K562 (cell line): ENCODE measurements around the gene FAM8A1.

DNA sequence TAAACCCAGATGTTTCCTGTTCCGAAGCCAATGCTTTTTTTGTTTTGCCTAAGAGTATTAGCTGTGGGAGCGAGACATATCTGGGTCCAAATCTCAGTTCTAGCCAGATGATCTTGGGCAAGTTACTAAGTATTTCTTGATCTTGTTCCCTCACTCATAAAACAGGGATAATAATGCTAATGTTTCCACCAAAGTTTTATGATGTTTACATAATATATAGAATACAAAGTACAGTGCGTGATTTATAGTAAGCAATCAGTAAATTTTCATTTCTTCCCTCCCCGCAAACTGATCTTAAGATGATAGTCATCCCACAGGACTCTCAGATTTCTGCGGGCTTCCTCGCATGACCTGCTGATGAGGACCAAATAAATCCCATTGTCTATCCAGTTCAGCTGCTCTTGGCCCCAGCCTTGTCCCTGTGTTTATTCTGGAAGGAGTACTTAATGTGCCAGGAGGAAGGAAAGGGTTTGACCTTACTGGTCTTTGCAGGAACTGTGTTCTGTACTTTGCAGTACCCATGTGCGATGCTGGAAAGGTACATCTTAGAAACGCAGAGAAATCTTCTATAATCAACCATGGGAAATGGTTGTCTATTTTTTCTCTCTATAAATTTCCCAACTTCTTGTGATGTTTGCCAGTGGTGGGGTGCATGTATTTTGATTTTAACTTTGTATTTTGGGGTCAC, 98.4 kb downstream of the CAP2 start:
- RAMPAGE, long total RNA = no peak
- RRBS = no CpG with 5 or more reads among the region's 8 CpGs
PRO-cap:
- standard = no peak
- CoPRO, capped RNA only, 2 experiments = no peak in any of the 2 experiments
- CoPRO, capped and uncapped RNA, 2 experiments = no peak in any of the 2 experiments
- CoPRO, uncapped RNA only, 2 experiments = no peak in any of the 2 experiments
CAGE:
- cytosol, long polyA plus RNA = no peak
- long polyA plus RNA = no peak
- nucleolus, long total RNA = no peak
- nucleus, long polyA plus RNA = no peak

- RAMPAGE, long total RNA = no peak
- RRBS = no CpG with 5 or more reads among the region's 5 CpGs
PRO-cap:
- standard = no peak
- CoPRO, capped RNA only, 2 experiments = no peak in any of the 2 experiments
- CoPRO, capped and uncapped RNA, 2 experiments = no peak in any of the 2 experiments
- CoPRO, uncapped RNA only, 2 experiments = no peak in any of the 2 experiments
CAGE:
- cytosol, long polyA plus RNA = no peak
- long polyA plus RNA = no peak
- nucleolus, long total RNA = no peak
- nucleus, long polyA plus RNA = no peak
These were observed 98.9 kb downstream of the CAP2 start for GRCh38 chr6:17492294-17492690.

DNA sequence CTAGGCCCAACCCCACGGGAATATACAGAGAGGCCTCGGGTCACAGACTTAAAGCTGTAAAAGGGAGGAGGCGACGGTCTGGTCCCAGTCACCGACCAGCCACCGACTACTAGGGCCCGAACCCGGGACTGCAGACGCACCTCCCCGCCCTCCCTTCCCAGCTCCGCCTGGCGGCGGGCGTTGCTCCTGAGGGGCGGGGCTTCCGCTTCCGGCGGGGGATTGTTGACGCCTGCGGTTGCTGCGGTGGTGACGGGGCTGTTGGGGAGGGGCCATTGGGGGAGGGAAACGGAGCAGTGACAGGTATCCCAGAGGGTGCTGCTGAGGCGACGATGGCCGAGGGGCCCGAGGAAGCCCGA, at the start of gene FAM8A1:
TSS of gene FAM8A1 (plus strand) at position 222 of the 356 bp plus-strand sequence.
- RAMPAGE, long total RNA = start-site peak on the plus strand centred at position 275 of the sequence, 27 bp wide, 81 and 70 reads in 2 replicates
- RRBS = 1% methylated on average over 14 of the region's 28 CpGs
PRO-cap:
- standard = bidirectional peak, plus-strand start at position 309 of the sequence, minus-strand start at position 130 of the sequence
- CoPRO, capped RNA only, 2 experiments = peak in 2 of 2 experiments; most common plus-strand start position 272 of the sequence (in 1); most common minus-strand start position 130 of the sequence (in 2)
- CoPRO, capped and uncapped RNA, 2 experiments = peak in 2 of 2 experiments; most common plus-strand start position 272 of the sequence (in 2); most common minus-strand start position 130 of the sequence (in 2)
- CoPRO, uncapped RNA only, 2 experiments = no peak in any of the 2 experiments
CAGE:
- cytosol, long polyA plus RNA = start-site peak on the plus strand centred at position 285 of the sequence, 29 bp wide, 209 and 130 reads in 2 replicates
- long polyA plus RNA = start-site peak on the plus strand centred at position 277 of the sequence, 12 bp wide, 163 and 135 reads in 2 replicates
- nucleolus, long total RNA = no peak
- nucleus, long polyA plus RNA = start-site peak on the plus strand centred at position 285 of the sequence, 29 bp wide, 68 and 170 reads in 2 replicates

DNA sequence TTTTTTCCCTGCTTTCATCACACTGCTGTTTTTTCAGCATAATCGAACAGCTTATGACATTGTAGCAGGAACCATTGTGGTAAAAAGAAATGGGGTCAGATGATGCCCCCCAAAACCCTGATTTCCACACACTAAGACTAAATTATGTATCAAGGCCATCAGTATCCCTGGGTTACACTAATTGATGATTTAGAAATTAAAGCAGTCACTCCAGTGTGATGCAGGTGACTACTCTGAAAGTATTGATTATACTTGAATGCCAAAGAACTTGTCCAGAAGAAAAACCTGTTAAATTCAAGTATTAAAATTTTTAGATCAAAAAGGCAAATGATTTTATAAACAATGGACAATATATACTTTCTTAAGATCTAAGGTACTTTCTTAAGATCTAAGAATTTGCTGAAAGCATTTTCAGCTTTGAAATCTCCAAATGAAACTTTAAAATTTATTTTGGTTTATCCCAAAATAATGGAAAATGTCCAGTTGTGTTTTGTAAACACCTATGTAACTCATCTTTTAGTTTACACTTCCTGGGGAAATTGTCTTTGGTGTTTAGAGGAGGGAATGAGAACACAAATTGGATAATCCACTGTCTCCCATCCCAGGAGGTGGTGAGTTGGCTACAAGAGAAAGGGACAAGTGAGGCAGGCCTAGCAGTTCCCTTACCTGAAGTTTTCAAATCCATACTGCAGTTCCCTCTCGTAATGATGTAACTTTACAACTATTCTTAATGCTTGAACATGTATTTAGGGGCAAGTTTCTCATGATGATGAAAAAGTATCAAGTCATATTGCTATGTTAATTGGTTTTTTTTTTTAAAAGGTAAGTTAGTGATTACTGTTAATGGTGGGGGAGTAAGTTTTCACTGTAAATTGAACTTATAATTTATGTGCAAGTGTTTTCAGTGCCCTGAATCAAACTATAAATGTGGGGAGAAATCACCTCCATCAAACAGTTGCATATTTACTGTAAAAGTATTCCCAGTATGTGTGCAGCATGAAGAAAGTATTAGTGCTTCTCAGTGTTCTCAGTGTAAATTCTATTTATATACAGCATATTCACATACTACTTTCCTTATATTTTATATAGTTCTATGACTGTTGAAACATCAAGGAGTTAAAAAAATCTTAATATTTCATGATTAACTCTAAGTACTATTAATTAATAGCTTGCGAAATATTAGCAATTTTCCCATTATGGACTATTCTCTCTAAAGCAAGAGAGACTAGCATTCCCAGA, 8.6 kb downstream of the FAM8A1 start:
- RAMPAGE, long total RNA = no peak
- RRBS = no CpG with 5 or more reads among the region's 3 CpGs
PRO-cap:
- standard = no peak
- CoPRO, capped RNA only, 2 experiments = no peak in any of the 2 experiments
- CoPRO, capped and uncapped RNA, 2 experiments = no peak in any of the 2 experiments
- CoPRO, uncapped RNA only, 2 experiments = peak in 2 of 2 experiments; most common plus-strand start position 441 of the sequence (in 1); most common minus-strand start position 241 of the sequence (in 1)
CAGE:
- cytosol, long polyA plus RNA = no peak
- long polyA plus RNA = no peak
- nucleolus, long total RNA = no peak
- nucleus, long polyA plus RNA = no peak

GRCh38 chr6:17628604-17629636, 28.8 kb downstream of the FAM8A1 start:
- RAMPAGE, long total RNA = no peak
- RRBS = no CpG with 5 or more reads among the region's 4 CpGs
PRO-cap:
- standard = no peak
- CoPRO, capped RNA only, 2 experiments = no peak in any of the 2 experiments
- CoPRO, capped and uncapped RNA, 2 experiments = no peak in any of the 2 experiments
- CoPRO, uncapped RNA only, 2 experiments = peak in 2 of 2 experiments; most common minus-strand start chr6:17629261 (in 2)
CAGE:
- cytosol, long polyA plus RNA = no peak
- long polyA plus RNA = no peak
- nucleolus, long total RNA = no peak
- nucleus, long polyA plus RNA = no peak

DNA sequence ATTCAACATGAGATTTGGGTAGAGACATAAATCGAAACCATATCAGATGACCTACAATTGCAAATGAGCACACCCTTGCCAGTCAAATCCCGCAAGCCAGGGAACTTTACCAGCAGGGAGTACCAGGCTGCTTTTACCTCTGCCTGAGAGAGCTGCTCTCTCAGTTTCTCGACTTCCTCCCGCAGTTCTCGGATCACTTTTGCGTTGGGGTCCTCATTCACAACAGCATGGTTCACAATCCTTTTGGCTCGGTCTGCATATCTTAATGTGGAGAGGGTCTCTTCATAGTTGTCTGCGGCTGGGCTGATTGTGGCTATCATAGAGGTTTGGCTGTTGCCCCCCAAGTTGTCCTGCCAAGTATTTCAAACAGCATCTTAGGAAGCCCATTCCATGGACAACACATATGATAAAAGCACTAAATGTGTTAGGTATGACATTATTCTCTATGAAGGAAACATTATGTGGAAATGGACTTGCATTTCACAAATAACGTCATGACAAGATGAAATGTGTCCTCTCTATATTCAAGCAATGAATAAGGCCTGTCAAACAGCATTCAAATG, 130.1 kb upstream of the NUP153 start:
- RAMPAGE, long total RNA = no peak
- RRBS = no CpG with 5 or more reads among the region's 9 CpGs
PRO-cap:
- standard = no peak
- CoPRO, capped RNA only, 2 experiments = no peak in any of the 2 experiments
- CoPRO, capped and uncapped RNA, 2 experiments = no peak in any of the 2 experiments
- CoPRO, uncapped RNA only, 2 experiments = no peak in any of the 2 experiments
CAGE:
- cytosol, long polyA plus RNA = no peak
- long polyA plus RNA = no peak
- nucleolus, long total RNA = no peak
- nucleus, long polyA plus RNA = no peak

GRCh38 chr6:17985325-17985675, 2.1 kb downstream of the KIF13A start:
- RAMPAGE, long total RNA = no peak
- RRBS = no CpG with 5 or more reads among the region's 6 CpGs
PRO-cap:
- standard = unidirectional peak, minus-strand start at chr6:17985592
- CoPRO, capped RNA only, 2 experiments = no peak in any of the 2 experiments
- CoPRO, capped and uncapped RNA, 2 experiments = no peak in any of the 2 experiments
- CoPRO, uncapped RNA only, 2 experiments = no peak in any of the 2 experiments
CAGE:
- cytosol, long polyA plus RNA = no peak
- long polyA plus RNA = no peak
- nucleolus, long total RNA = no peak
- nucleus, long polyA plus RNA = no peak

- RAMPAGE, long total RNA = no peak
- RRBS = no CpG with 5 or more reads among the region's 12 CpGs
PRO-cap:
- standard = no peak
- CoPRO, capped RNA only, 2 experiments = no peak in any of the 2 experiments
- CoPRO, capped and uncapped RNA, 2 experiments = no peak in any of the 2 experiments
- CoPRO, uncapped RNA only, 2 experiments = no peak in any of the 2 experiments
CAGE:
- cytosol, long polyA plus RNA = no peak
- long polyA plus RNA = no peak
- nucleolus, long total RNA = no peak
- nucleus, long polyA plus RNA = no peak
These were observed 116.6 kb downstream of the RNF144B start for GRCh38 chr6:18503490-18504438.

DNA sequence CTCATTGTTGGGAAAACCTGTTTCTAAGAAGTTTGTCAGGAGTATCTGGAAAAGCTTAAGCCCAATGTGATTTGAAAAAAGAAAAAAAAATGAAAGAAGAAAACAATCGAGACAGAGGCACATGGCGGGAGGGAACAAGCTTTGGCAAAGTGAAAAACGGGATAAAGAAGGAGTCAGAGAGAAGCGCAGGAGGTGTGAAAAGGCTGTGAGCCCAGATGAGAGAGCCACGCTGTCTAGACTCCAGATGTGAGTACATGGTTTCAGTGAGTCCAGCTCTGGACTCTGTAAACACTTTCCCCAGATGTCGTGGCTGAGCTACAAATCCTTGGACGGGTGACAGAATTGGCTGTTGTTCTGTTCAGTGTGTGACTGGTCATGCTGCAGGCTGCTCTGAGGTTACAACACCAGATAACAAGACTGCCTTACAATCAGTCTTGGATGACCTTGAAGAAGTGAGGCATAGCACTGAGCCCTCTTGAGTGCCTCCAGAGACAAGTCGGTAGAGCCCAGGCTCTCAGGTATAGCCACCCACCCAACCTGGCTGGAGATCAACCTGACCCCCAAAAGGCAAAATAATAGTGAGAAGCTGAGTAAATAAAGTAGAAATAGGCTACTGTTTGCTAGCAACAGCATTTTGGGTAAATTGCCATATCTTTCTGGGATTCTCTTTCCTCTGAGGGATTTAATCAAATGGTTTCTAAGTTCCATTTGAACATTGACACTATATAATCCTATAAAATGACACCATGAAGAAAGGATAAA, 656.4 kb upstream of the ID4 start:
- RAMPAGE, long total RNA = no peak
- RRBS = no CpG with 5 or more reads among the region's 8 CpGs
PRO-cap:
- standard = no peak
- CoPRO, capped RNA only, 2 experiments = no peak in any of the 2 experiments
- CoPRO, capped and uncapped RNA, 2 experiments = no peak in any of the 2 experiments
- CoPRO, uncapped RNA only, 2 experiments = no peak in any of the 2 experiments
CAGE:
- cytosol, long polyA plus RNA = no peak
- long polyA plus RNA = no peak
- nucleolus, long total RNA = no peak
- nucleus, long polyA plus RNA = no peak

DNA sequence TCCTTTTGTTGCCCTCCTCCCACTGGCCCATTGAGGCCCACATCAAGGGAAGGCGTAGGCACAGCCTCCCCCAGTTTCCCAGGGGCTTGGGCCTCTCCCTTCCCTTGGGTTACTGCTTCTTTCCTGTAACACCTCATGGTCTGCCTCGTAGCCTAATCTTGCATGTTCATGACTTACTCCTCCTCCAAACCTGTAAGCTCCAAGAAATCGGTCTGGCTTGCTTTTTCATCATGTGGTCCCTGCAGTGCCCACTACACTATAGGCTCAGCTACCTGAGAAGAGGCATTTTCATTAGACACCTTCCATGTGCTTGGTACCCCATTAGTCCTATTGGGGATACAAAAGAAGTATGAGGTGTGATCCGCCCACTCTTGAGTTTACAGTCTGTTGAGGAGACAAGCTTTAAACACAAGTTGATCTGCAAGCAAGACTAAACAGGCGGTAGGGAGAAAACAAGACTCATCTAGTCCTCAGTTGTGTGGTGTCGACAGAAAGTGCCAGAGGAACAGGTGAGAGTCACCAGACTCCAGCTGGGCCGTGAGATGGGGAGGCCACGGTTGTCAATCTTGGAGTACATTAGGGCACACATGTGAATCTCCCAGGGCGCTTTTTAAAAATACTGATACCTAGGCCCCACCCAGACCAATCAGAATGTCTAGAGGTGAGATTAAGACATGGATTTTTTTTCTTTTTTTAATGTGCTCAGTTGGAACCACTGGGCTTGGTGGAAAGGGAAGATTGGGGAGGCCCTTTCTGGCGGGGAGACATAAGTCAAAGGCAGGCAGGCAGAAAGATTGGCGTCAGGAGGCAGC, 10.2 kb downstream of the E2F3 start:
- RAMPAGE, long total RNA = no peak
- RRBS = no CpG with 5 or more reads among the region's 11 CpGs
PRO-cap:
- standard = no peak
- CoPRO, capped RNA only, 2 experiments = no peak in any of the 2 experiments
- CoPRO, capped and uncapped RNA, 2 experiments = no peak in any of the 2 experiments
- CoPRO, uncapped RNA only, 2 experiments = peak in 2 of 2 experiments; most common plus-strand start position 350 of the sequence (in 2)
CAGE:
- cytosol, long polyA plus RNA = no peak
- long polyA plus RNA = no peak
- nucleolus, long total RNA = no peak
- nucleus, long polyA plus RNA = no peak

- RAMPAGE, long total RNA = no peak
- RRBS = no CpG with 5 or more reads among the region's 20 CpGs
PRO-cap:
- standard = no peak
- CoPRO, capped RNA only, 2 experiments = no peak in any of the 2 experiments
- CoPRO, capped and uncapped RNA, 2 experiments = no peak in any of the 2 experiments
- CoPRO, uncapped RNA only, 2 experiments = peak in 2 of 2 experiments; most common plus-strand start chr6:20479321 (in 1)
CAGE:
- cytosol, long polyA plus RNA = no peak
- long polyA plus RNA = no peak
- nucleolus, long total RNA = no peak
- nucleus, long polyA plus RNA = no peak
These were observed 54.8 kb upstream of the CDKAL1 start for GRCh38 chr6:20479086-20480253.

DNA sequence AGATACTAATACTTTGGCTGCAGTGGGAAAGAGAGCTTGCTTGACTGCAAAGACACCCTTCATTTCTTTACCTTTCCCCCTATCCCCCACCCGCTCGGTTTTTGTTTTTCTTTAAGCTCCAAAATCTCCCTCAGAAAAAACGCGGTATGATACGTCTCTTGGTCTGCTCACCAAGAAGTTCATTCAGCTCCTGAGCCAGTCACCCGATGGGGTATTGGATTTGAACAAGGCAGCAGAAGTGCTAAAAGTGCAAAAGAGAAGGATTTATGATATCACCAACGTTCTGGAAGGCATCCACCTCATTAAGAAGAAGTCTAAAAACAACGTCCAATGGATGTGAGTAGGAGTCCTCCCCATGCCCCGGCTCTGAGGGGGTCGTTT, 53.2 kb upstream of the CDKAL1 start:
- RAMPAGE, long total RNA = no peak
- RRBS = no CpG with 5 or more reads among the region's 10 CpGs
PRO-cap:
- standard = no peak
- CoPRO, capped RNA only, 2 experiments = no peak in any of the 2 experiments
- CoPRO, capped and uncapped RNA, 2 experiments = no peak in any of the 2 experiments
- CoPRO, uncapped RNA only, 2 experiments = peak in 1 of 2 experiments; most common plus-strand start position 147 of the sequence (in 1)
CAGE:
- cytosol, long polyA plus RNA = no peak
- long polyA plus RNA = no peak
- nucleolus, long total RNA = no peak
- nucleus, long polyA plus RNA = no peak

DNA sequence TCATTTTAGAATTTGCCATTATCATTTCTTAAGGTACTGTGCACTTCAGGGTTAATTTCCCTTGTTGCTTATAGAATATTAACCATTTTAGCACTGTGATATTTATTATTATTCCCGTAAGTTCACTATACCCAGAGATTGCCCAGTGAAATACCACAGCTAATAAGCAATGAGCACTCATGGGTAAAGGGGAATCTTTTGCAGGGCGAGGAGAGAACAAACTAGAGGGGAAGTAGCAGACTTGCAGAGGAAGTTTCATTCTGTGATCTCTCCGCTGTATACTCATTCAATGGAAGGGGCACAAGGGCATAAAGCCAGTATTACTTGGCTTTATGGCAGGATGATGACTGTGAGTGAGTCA, 471.4 kb downstream of the CDKAL1 start:
- RAMPAGE, long total RNA = no peak
- RRBS = no CpG with 5 or more reads among the region's 3 CpGs
PRO-cap:
- standard = no peak
- CoPRO, capped RNA only, 2 experiments = no peak in any of the 2 experiments
- CoPRO, capped and uncapped RNA, 2 experiments = no peak in any of the 2 experiments
- CoPRO, uncapped RNA only, 2 experiments = no peak in any of the 2 experiments
CAGE:
- cytosol, long polyA plus RNA = no peak
- long polyA plus RNA = no peak
- nucleolus, long total RNA = no peak
- nucleus, long polyA plus RNA = no peak

DNA sequence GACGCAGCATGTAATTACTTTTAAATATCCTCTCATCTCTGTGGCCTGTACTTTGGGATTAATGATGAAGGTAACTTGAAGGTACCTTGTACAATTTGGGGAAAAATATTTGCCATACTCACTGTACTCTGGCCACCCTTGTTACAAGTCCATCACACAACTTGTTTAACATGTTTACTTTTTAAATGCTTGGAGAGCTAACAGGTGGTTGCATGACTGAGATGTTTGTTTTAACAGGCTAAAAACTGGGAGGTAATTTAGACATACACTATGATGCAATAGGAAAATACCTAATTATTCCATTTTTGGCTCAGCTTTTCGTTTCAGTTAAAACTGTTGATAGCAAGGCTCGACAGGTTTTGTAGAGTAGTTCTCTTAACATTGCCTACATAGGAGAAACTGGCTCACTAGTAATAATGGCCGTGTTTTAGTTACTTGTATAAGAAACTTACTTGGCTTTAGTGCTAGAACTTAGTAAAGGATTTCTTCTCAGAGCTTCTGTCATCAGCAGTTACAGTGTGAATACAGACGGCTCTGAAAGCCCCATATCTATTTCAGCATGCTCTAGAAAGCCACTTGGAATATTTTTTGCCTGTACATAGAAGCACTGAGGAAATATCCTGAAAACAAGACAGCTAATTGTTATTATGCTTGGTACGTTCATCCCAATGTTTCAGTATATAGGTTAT, 489.8 kb upstream of the SOX4 start:
- RAMPAGE, long total RNA = no peak
- RRBS = no CpG with 5 or more reads among the region's 6 CpGs
PRO-cap:
- standard = no peak
- CoPRO, capped RNA only, 2 experiments = no peak in any of the 2 experiments
- CoPRO, capped and uncapped RNA, 2 experiments = no peak in any of the 2 experiments
- CoPRO, uncapped RNA only, 2 experiments = no peak in any of the 2 experiments
CAGE:
- cytosol, long polyA plus RNA = no peak
- long polyA plus RNA = no peak
- nucleolus, long total RNA = no peak
- nucleus, long polyA plus RNA = no peak

DNA sequence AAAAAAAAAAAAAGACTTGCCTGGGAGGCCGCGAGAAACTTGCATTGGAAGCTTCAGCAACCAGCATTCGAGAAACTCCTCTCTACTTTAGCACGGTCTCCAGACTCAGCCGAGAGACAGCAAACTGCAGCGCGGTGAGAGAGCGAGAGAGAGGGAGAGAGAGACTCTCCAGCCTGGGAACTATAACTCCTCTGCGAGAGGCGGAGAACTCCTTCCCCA, 487 bp downstream of the SOX4 start:
- RAMPAGE, long total RNA = no peak
- RRBS = no CpG with 5 or more reads among the region's 10 CpGs
PRO-cap:
- standard = no peak
- CoPRO, capped RNA only, 2 experiments = no peak in any of the 2 experiments
- CoPRO, capped and uncapped RNA, 2 experiments = no peak in any of the 2 experiments
- CoPRO, uncapped RNA only, 2 experiments = no peak in any of the 2 experiments
CAGE:
- cytosol, long polyA plus RNA = no peak
- long polyA plus RNA = no peak
- nucleolus, long total RNA = no peak
- nucleus, long polyA plus RNA = no peak

- RAMPAGE, long total RNA = no peak
- RRBS = no CpG with 5 or more reads among the region's 8 CpGs
PRO-cap:
- standard = no peak
- CoPRO, capped RNA only, 2 experiments = no peak in any of the 2 experiments
- CoPRO, capped and uncapped RNA, 2 experiments = no peak in any of the 2 experiments
- CoPRO, uncapped RNA only, 2 experiments = no peak in any of the 2 experiments
CAGE:
- cytosol, long polyA plus RNA = no peak
- long polyA plus RNA = no peak
- nucleolus, long total RNA = no peak
- nucleus, long polyA plus RNA = no peak
These were observed 280.2 kb downstream of the SOX4 start for GRCh38 chr6:21873740-21874104.

DNA sequence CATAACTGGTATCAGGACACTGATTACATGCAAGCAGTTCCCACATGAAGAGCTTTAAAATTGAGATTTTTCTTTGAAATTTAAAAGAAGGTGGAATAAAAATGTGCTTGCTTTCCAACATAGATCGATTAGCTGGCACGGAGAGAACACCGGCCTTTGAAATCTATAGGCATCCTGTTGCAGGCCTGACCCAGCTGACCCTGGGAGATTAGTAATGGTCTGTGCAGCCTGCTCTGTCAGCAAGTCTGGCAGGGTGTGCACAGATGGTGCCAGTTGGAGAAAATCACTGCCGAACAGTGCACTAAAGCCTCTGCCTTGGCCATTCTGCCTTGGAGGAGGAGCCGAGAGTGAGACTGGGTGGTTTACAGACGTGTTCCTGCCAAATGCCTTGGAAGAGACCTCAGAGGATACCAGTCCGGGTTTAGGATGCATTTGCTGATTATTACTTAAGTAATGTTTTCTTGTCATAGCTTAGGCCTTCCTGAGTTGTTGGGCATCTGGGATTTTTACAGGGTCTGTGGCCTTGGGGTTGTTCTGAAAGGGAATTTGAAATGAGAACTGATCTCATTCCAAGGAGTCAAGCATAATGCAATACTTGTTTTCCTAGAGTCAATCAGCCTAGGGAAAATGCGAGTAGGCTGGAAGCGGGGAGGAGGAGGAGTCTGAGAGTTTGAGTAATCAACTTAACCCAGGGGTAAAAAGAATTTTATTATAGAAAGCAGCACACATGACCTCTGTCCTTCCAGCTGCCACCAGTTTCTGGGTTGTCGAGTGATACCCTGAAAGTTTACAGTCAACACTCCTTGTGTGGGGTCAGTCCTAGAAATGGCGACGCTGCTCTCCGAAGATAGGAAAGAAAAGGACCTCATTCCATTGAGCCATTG, 292.1 kb downstream of the SOX4 start:
- RAMPAGE, long total RNA = no peak
- RRBS = no CpG with 5 or more reads among the region's 13 CpGs
PRO-cap:
- standard = no peak
- CoPRO, capped RNA only, 2 experiments = no peak in any of the 2 experiments
- CoPRO, capped and uncapped RNA, 2 experiments = no peak in any of the 2 experiments
- CoPRO, uncapped RNA only, 2 experiments = no peak in any of the 2 experiments
CAGE:
- cytosol, long polyA plus RNA = no peak
- long polyA plus RNA = no peak
- nucleolus, long total RNA = no peak
- nucleus, long polyA plus RNA = no peak

GRCh38 chr6:21951324-21951689, 345.5 kb downstream of the PRL start:
- RAMPAGE, long total RNA = no peak
- RRBS = no CpG with 5 or more reads among the region's 2 CpGs
PRO-cap:
- standard = no peak
- CoPRO, capped RNA only, 2 experiments = no peak in any of the 2 experiments
- CoPRO, capped and uncapped RNA, 2 experiments = no peak in any of the 2 experiments
- CoPRO, uncapped RNA only, 2 experiments = no peak in any of the 2 experiments
CAGE:
- cytosol, long polyA plus RNA = no peak
- long polyA plus RNA = no peak
- nucleolus, long total RNA = no peak
- nucleus, long polyA plus RNA = no peak